ENCODE measurements around a stretch of chr15.

DNA sequence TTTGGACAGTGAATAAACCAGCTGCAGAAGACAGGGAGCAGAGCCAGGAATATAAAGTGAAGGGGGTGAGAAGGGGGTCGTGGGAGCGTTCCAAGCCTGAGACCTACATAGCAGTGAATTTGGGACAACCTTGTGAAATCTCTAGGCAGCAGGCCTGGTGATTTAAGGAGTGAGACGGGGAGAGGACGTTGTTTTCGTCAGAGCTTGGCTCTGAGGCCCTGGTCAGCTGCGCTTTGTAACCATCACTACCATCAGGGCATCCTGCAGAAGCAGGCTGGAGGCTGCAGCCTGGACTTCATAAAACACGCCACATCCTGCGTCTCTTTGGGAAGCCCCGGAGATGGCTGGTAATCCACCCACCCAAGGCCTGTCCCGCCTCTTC is 215.9 kb downstream of the ADAMTS17 start:
- PRO-cap = no peak

GRCh38 chr15:100247248-100247636 is 94.5 kb downstream of the ADAMTS17 start:
- PRO-cap = no peak

DNA sequence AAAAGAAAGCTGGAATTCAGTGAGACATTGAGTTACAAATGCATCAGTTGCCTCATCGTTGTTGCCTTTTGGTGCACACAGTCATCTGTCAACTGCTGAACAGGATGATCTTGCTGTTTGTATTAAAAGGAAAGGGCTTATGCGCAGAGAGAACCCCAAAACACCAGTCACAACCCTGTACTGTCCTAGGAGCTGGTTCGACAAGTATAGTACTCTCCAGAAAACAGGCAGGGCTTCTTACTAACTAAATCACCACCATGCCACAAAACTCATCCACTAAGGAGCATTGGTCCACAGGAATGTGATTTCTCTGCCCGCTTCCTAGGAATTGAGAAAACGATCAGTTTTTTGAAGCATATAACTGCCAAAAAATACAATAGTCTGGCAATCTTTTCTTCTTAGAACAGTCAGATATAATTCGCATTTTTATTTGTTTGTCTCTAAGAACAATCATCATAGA is 362 bp upstream of the CERS3 start:
- PRO-cap = no peak

- PRO-cap = no peak
Measured at GRCh38 chr15:100713193-100714113, 111.1 kb downstream of the ASB7 start.

GRCh38 chr15:100715869-100716237 is 113.5 kb downstream of the ASB7 start:
- PRO-cap = no peak

DNA sequence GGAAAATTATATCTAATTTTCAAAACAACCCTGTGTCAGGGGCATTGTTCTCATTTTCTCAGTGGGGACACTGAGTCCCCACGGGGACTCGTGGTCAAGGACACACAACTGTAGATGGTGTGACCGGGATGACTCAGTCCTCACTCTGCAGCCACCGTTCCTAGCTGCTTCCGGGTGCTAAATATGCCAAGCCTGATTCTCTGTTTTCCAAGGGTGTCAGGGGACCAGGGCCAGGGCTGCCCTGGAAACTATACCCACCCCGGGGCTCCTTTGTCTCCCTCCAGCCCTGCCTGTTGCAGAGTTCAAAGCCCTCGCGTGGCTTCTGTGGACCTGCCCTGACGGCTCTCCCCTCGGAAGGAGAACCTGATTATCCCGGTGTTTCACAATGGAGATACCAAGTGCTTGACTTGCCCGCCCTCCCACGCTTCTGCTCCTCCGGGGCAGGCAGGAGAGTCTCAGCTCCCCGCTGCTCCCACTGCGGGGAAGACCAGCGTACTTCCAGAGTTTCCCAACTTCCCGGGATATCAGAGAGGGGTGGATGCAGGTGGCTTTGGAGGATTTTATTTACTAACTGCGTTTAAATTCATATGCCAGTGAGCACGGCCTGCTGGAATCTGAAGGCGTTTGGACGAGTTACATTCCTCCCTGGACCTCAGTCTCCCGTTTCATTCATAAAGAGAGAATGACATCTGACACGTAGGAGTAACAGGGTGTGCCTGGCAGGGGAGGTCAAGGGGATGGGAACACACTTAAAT is 125.0 kb downstream of the ASB7 start:
- PRO-cap = no peak

DNA sequence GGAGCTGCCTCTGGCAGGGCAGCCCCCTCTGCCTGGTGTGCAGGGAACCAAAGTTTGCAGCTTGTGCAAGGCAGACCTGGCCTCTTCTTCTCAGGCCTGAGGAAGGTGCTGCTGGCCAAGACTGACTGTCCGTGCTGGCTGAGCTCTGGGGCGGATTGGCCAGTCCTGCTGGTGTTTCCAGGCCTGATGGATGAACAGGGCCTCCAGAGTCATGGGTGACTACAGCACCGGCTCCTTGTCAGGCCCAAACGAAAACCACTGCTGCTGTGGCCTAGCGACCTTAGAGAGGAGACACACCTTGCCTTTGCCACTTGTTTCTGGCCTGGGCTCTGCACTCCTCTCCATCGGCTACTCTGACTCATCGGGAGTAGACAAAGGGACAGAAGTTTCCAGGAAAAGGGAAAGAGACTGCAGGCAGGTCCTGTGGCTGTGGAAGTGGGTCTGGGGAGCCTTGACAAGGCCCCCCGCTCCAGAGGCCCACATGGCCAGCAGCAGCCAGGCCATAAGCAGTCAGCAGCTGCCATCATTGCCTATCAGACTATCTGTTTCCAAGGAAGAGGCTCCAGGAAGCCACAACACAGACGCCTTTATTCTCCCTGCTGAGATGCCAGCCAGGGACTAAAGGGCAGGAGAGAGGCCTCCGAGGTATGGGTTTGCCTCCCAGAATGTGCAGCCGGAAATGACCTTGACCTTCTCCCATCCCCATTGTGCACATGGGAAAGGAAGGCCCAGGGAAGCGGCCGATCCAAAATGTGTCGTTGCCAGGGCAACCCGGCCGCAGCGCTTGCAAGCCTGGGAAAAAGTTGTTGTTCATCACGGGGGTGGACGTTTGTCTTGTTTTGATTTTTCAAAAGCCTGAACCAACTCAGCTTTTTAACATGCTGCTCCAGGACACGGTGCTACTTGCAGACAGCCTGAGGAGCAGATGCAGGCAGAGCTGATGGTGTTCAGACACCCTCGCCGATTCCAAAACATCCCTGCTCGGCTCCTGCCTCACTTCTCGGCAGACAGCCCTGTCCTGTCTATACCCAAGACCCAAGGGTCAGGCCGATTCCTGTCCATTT is 160.4 kb downstream of the CHSY1 start:
- PRO-cap = no peak

- PRO-cap = no peak
Measured at GRCh38 chr15:101115647-101116746, 135.9 kb downstream of the CHSY1 start.

- PRO-cap = bidirectional peak, plus-strand start at chr15:101252206, minus-strand start at chr15:101251935; bidirectional peak, plus-strand start at chr15:101252440, minus-strand start at chr15:101252377
Measured at GRCh38 chr15:101252082-101252617, 302 bp upstream of the CHSY1 start.

- PRO-cap = no peak
Measured at GRCh38 chr15:101267212-101267745, 10.0 kb downstream of the SELENOS start.

GRCh38 chr15:101333651-101333981 is 38.6 kb upstream of the SNRPA1 start:
- PRO-cap = no peak

- PRO-cap = no peak
Measured at GRCh38 chr15:101357101-101357822, 62.2 kb upstream of the SNRPA1 start.

DNA sequence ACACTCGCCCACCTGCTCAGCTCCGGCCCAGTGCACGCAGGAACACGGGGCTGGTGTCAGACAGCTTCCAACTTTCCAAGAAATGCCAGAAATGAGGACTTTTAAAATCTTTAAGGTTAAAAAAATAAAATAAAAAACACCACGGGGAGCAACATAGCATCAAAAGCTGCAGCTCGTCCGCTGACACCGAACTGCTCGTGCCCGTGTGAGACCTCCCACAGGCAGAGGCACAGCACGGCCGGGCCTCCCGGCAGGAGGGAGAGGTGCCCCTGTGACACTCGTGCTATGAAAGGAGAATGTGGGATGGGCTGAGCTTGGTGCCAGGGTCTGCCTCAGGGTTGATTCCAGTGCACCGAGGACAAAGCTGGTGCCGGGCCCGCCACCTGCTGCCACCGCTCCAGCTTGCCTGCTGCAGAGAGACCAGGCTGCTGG is 73.7 kb upstream of the SNRPA1 start:
- PRO-cap = no peak

DNA sequence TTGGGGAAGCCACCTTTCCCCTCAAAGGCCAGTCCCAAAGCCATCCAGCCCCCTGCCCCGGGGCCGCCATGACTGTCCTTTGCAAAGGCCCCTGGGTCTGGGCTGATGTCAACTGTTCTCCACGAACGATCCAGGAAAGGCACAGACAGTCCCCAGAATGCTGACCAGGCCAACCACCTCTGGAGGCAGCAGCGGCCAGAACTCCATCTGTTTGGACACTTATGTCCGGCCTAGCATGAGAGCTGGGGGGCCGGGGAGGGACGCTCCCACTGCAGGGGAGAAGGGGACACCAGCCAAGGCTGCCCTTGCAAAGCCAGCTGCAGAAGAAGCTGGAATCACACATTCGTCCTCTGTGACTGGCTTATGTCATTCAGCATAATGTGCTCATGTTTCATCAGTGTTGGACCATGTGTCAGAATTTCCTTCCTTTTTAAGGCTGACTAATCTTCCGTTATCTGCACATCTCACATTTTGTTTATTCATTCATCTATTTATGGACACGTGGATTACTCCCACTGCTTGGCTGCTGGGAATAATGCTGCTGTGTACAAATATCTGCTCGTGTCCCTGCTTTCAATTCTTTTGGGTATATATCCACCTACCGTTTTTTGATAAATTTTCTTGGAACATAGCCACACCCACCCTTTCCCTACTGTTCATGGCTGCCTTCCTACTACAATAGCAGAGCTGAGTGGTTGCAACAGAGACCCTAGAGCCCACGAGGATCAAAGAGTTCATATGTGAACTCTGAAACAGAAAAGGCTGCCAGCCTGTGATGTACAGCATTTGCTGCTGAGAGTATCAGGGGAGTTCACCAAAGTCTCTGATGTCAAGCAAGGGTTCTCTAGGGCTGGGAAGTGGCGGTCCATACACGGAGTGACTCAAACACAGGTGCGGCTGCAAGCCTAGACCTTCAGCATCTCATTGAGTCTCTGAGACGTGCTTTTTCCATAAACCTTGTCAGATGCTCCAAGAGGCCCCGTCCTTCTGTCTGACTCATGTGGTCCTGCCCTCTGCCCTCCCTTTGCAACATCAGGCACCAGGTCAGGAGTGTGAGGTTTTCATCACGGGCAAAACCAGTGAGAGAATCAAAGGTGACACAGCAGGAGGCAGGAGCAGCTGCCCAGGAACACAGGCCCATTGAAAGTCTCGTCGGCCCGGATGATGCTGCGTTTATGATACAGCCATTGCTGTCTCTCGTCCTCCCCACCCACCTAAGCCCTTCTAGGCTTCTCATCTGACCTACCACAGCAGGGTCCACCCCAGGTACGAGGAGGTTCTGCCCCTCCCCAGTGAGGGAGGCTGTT is 43.1 kb downstream of the PCSK6 start:
- PRO-cap = no peak

DNA sequence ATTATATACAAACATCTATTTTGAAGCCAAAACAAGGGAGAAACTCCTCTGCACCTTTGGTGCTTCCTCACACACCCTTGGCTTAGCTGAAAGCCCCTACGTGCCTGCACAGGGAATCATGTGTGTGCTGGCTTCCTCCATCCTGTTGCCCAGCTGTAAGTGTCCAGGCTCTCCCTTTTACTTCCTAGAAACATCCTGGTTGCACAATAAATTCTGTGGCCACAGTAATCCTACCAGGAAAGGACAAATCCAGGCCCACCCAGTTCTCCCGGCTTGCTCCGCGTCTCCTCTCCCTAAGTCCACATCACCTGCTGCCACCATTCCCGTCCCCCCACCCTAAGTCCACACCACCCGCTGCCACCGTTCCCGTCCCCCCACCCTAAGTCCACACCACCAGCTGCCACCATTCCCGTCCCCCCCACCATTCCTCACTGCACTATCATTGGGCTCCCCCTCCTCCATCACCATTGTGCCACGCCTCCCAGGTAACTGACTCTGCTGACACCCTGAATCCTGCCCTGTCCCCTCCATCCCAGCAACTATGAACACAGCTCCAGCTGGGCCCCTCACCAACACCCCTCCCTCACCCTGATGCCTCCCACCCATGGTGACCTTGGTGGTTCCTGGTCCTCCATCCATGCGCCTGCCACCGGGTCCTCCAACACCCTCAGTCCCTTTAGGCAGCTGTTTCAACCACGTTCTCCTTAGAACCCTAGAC is 30.2 kb downstream of the PCSK6 start:
- PRO-cap = no peak

GRCh38 chr15:101489001-101489178 is 617 bp downstream of the PCSK6 start:
- PRO-cap = unidirectional peak, minus-strand start at chr15:101489060

DNA sequence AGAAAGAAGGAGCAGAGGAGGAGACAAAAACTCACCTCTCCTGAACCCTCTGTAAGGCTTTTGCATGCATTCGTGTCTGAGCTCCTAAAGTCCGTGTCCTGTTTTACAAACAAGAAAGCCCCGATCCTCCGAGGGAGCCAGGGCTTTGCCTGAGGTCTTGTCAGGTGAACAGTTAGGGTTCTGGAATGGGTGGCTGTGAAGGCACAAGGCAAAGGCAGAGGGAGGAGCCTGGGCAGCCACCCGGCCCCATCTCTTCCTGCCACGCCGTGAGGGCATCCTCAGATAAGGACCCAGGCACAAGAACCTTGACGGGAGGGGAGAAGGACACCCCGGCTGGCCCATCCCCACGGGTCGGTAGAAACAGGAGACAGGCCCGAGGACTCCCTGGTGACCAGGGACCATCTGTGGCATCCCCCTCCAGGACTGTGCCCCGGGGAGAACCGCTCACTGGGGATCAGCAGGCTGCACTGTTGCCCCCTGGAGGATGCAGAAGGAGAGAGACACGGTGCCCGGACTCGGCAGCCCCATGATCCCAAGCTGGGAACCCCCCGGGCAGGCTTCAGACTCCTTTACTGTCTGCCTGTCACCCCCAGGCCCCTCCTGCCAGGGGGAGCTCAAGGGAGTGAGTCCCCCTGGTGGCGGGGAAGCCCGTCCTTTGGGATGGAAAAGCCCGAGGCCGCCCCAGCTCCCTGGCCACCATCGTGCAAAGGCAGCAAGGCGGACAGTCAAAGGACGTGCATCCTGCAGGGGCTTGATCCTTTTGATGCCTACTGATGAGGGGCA is 12.3 kb upstream of the PCSK6 start:
- PRO-cap = no peak

DNA sequence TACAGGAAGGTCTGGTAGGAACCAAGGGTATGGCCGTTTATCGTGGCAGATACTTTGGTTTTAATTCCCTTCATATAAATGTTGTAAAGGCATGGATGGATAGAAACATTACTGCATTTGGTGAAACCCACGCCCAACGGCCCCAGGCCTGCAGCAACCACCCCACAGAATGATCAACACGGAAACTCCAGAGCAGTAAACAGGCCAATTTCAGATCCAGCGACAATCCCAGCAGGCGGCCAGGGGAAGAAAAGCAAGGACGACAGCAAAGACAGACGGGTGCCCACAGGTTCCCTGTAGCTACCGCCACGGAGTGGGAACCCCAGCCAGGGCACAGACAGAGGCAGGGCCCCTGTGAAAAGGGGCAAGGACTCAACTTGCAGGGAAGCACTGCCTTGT is 32.6 kb upstream of the PCSK6 start:
- PRO-cap = no peak

- PRO-cap = no peak
Measured at GRCh38 chr15:101527912-101528881, 38.7 kb upstream of the PCSK6 start.

- PRO-cap = no peak
Measured at GRCh38 chr15:101646700-101646921, 5.6 kb downstream of the TM2D3 start.